ENCODE measurements around a stretch of chr14.

GRCh38 chr14:90615690-90616250 is 200.5 kb downstream of the TTC7B start:
- RRBS: no CpG with 5 or more reads among the region's 12 CpGs
CAGE:
- cytosol, long polyA plus RNA: no peak
- long polyA plus RNA: no peak
- nucleus, long polyA plus RNA: no peak

- RRBS: no CpG with 5 or more reads among the region's 13 CpGs
CAGE:
- cytosol, long polyA plus RNA: no peak
- long polyA plus RNA: no peak
- nucleus, long polyA plus RNA: no peak
Measured at GRCh38 chr14:90785264-90786013, 30.8 kb downstream of the TTC7B start.

- RRBS: 65% methylated on average over 3 of the region's 8 CpGs
CAGE:
- cytosol, long polyA plus RNA: no peak
- long polyA plus RNA: no peak
- nucleus, long polyA plus RNA: no peak
Measured at GRCh38 chr14:90795694-90796257, 20.5 kb downstream of the TTC7B start.

- RRBS: no CpG with 5 or more reads among the region's 8 CpGs
CAGE:
- cytosol, long polyA plus RNA: no peak
- long polyA plus RNA: no peak
- nucleus, long polyA plus RNA: no peak
Measured at GRCh38 chr14:90801297-90801598, 15.0 kb downstream of the TTC7B start.

- RRBS: 2% methylated on average over 16 of the region's 38 CpGs
CAGE:
- cytosol, long polyA plus RNA: no peak
- long polyA plus RNA: no peak
- nucleus, long polyA plus RNA: no peak
Measured at GRCh38 chr14:90815041-90816078, 870 bp downstream of the TTC7B start.

DNA sequence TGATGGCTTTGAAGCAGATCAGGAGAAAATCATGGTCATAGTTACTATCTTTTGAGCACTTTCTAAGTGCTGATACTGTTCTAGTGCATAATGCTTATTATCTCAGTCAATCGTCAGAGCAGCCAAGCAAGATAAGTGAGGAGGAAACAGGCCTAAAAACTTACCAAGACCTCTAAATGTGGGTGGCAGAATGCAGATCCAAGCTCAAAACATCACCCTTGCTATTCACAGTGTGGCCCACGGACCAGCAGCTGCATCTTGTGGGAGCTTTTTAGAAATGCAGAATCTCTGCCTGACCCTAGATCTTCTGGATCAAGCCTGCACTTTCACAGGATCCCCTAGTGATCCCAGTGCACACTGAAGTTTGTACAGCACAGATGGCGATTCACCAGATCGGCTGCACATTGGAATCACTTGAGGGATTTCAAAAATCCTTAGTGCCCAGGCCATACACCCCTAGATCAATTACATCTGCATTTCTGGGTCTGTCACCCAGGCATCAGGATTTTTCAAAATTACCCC is 408 bp upstream of the DGLUCY start:
- RRBS: no CpG with 5 or more reads among the region's 4 CpGs
CAGE:
- cytosol, long polyA plus RNA: no peak
- long polyA plus RNA: no peak
- nucleus, long polyA plus RNA: no peak

DNA sequence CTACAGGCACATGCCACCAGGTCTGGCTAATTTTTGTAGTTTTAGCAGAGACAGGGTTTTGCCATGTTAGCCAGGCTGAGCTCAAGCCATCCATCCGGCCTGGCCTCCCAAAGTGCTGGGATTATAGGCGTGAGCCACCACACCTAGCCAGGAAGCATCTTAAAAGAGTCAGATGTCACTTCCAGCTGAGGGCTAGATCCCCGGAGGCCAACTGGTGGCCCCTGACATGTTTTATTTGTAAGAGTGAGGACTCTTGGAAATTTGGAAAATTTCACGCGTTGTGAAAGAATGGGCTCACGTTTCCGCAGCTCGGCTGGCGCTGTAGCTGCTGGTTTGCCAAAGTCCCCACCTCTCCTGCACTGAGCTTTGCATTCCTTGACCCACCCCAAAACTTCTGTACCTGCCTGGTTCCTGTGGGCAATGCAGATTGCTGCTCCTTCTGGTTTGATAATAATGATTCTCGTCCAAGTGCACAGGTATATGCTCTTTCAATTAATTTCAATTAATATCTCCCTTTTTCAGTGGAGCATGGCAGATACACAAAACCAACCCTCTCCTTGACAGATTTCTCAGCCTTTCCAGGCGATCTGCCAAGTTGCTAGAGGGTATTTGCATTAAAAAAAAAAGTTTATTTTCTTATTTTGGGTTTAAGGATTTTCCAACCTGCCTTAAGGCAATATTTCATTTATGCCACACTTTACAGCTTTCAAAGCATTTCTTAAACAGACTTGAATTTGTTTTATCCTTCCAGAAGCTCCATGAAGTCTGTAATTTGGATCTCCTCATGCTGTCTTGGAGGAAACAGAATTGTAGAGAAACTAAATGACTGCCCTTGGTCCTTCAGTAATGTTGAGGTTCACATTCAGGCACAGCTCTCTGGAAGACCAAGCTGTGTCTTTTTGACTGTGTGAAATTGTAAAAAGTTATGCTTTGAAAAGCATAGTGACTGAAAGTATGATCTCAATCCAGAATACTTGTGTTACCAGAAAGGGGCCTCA is 2.0 kb downstream of the DGLUCY start:
- RRBS: 100% methylated on average over 1 of the region's 11 CpGs
CAGE:
- cytosol, long polyA plus RNA: no peak
- long polyA plus RNA: no peak
- nucleus, long polyA plus RNA: no peak

- RRBS: no CpG with 5 or more reads among the region's 7 CpGs
CAGE:
- cytosol, long polyA plus RNA: no peak
- long polyA plus RNA: no peak
- nucleus, long polyA plus RNA: no peak
Measured at GRCh38 chr14:91119794-91120466, 6.1 kb downstream of the DGLUCY start.

- RRBS: no CpG with 5 or more reads among the region's 14 CpGs
CAGE:
- cytosol, long polyA plus RNA: no peak
- long polyA plus RNA: no peak
- nucleus, long polyA plus RNA: no peak
Measured at GRCh38 chr14:91154721-91155320, 40.9 kb downstream of the DGLUCY start.

DNA sequence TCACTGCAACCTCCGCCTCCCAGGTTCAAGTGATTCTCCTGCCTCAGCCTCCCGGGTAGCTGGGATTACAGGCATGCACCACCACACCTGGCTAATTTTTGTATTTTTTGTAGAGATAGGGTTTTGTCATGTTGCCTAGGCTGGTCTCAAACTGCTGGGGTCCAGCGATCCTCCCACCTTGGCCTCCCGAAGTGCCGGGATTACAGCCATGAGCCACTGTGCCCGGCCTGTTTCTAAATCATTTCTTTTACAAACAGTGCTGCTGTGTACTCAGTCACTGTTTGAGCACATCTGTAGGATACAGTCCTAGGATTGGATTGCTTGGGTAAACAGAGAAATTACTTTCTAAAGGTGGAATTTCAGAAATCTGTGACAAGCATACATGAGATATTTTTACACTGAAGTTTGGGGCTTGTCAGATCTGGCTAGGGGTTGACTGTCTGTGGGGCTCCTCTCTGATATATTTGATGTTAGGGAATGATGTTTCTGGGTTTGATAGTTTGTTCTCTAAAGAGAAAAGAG is 42.4 kb downstream of the DGLUCY start:
- RRBS: no CpG with 5 or more reads among the region's 6 CpGs
CAGE:
- cytosol, long polyA plus RNA: no peak
- long polyA plus RNA: no peak
- nucleus, long polyA plus RNA: no peak

DNA sequence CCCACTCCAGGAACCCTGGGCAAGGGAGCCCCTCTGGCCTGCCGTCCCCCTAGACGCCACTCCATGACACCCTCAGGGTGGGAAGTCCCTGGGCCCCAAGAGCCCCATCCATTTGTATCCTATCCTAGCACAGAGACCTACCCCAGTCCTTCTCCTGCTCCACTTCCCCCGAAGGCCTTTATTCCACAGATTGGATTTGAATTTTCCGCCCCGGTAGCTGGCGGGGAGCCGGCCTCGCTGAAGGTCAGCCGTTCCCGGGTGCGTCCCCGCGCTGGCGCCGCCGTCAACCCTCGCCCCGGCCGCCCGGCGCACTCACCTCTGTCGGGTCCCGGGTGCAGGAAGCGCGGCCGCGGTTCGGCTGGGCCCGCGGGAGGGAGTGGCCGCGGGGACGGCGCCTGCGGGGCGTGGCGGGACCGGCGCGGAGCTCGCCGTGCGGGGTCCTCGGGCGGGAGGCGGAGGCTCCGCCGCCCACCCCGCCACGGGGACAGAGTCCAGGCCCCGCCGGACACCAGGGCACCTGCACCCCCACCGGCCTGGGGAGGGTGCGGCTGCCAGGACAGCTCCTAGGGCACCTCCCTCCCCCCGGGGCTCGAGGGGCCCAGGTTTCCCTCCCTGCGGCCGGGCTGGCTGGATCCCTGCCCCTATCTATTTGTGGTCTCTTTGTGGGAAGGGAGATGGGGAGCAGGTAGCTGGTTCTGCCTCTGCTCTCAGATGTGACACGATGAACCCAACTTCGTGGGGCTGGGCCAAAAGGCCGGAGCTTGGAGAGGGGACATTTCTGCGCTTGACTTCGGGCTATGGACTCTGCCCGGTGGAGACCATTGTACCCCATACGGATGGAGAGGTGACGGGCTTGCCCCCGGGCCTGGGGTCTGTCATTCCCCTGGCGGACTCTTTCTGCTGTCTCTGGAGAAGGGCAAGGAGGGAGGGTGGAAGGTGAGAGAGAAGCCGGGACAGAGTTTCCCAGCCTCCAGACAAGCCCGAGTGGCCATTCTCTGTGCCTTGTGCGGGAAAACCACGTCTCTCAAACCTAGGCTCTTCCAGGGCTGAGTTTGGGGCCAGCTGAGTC is 20.0 kb upstream of the GPR68 start:
- RRBS: 87% methylated on average over 45 of the region's 72 CpGs
CAGE:
- cytosol, long polyA plus RNA: no peak
- long polyA plus RNA: no peak
- nucleus, long polyA plus RNA: no peak

- RRBS: no CpG with 5 or more reads among the region's 10 CpGs
CAGE:
- cytosol, long polyA plus RNA: no peak
- long polyA plus RNA: no peak
- nucleus, long polyA plus RNA: no peak
Measured at GRCh38 chr14:91325088-91325701, 80.7 kb upstream of the GPR68 start.

- RRBS: 91% methylated on average over 8 of the region's 27 CpGs
CAGE:
- cytosol, long polyA plus RNA: no peak
- long polyA plus RNA: no peak
- nucleus, long polyA plus RNA: no peak
Measured at GRCh38 chr14:91339716-91340306, 77.8 kb downstream of the CCDC88C start.

DNA sequence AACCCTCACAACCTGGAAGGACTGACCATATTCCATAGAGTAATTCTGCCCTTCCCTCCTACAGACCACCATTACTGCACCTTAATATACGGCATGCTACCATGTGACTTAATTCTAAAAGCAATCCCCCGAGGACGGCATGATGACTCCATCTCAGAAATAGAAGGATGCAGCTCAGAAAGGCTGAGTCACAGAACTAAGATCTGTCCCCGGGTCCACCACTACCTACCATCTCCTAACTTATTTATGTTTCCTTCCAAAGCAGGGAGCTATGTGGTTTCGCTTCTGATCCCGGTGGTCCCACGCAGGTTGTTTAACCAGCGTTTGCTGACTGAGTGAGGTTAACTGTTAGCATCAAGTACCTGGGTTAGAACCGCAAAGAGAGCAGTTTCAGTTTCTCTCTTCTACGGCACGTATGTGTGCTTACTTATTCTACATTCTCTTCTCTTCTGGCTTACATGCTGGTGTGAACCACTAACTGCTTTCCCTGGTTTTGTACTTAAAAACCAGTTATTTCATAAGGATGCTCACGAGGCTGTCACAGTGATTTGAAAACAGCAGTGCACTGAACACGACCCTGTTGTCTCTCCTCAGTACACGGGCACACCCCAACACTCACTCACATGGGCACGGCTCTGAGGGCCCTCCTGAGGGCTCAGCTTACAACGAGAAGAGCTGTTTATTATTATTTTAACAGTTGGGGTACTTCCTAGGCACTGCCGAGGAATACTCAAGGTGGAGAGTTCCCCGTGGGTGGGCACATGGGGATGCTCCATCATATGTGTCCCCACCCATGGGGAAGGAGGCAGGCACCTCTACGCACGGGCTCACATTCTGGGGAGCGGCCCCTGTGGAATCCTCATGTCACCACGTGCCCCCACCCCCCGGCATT is 66.6 kb downstream of the CCDC88C start:
- RRBS: 76% methylated on average over 4 of the region's 23 CpGs
CAGE:
- cytosol, long polyA plus RNA: no peak
- long polyA plus RNA: no peak
- nucleus, long polyA plus RNA: no peak

- RRBS: 3% methylated on average over 24 of the region's 48 CpGs
CAGE:
- cytosol, long polyA plus RNA: no peak
- long polyA plus RNA: no peak
- nucleus, long polyA plus RNA: no peak
Measured at GRCh38 chr14:91418057-91418433, 425 bp upstream of the CCDC88C start.

DNA sequence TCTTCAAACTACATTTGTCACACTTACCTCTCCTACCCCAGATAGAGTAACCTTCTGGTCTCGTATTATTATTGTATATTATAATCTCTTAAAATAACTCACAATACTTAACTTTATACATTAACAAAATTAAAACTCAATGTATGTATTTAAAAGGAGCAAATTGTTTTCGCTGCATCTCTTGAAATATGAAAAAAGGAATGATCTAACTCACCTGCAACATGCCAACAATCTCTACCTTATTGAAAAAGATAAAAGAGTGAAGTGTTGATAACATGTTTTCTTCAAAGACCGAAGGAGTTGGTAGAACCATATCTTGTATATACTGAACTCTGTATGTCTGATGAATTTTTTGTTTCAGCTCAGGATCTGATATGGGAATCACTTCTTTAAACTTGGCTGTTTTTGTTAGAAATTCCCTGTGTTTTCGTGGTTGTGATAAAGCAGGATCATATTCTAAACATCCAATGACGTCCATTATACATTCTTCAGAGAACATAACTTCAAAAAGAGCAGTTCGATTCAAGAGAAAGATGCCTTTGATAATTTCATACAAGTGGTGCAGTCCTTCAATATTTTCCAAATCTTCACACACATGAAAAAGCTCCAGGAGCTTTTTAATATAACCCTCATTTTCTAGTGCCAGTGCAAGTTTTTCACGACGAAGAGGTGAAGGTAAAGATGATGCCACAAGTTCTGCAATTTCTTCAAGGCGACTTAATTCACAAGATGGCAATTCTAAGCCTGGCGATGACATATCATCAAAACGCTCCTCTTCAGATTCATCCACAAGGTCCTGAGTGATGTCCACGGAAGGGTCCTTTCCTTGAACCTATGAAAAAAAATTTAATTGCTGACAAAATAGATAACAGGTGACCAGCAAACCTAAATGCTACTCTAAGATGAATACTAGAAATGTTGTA is 28.5 kb downstream of the PPP4R3A start:
- RRBS: no CpG with 5 or more reads among the region's 12 CpGs
CAGE:
- cytosol, long polyA plus RNA: no peak
- long polyA plus RNA: no peak
- nucleus, long polyA plus RNA: no peak

DNA sequence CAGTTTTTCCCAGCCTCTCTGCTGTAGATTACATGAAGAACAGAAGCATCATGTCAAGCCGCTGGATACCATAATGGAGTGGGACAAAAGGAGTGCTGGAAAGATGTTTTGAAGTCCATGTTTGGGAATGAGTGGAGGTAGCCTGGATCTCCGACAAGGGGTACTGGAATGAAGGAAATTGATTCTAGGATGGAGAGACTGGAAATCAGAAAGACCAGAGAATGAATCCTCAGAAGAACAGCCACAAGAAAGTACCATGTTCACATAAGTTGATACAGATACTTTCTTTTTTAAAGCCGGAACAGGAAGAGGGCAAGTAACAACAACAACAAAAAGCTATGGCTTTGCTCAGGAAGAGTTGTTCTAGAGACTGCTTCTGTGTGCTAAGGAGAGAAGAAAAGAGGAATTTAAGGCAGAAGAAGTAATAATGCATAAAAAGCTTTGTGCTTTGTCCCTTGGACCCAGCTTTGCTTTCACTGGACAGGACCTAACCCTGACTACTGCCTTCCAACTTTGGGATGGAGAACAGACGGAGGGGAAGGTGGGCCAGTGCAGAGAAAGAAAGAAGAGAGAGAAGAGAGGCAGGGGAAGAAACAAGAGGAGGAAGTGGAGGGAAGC is 6.2 kb downstream of the TC2N start:
- RRBS: no CpG with 5 or more reads among the region's 4 CpGs
CAGE:
- cytosol, long polyA plus RNA: no peak
- long polyA plus RNA: no peak
- nucleus, long polyA plus RNA: no peak

- RRBS: no CpG with 5 or more reads among the region's 8 CpGs
CAGE:
- cytosol, long polyA plus RNA: no peak
- long polyA plus RNA: no peak
- nucleus, long polyA plus RNA: no peak
Measured at GRCh38 chr14:91883946-91884404, 16.6 kb upstream of the TC2N start.

- RRBS: no CpG with 5 or more reads among the region's 6 CpGs
CAGE:
- cytosol, long polyA plus RNA: no peak
- long polyA plus RNA: no peak
- nucleus, long polyA plus RNA: no peak
Measured at GRCh38 chr14:92004230-92004907, 35.5 kb downstream of the TRIP11 start.

GRCh38 chr14:92128678-92129145 is 6.9 kb downstream of the CPSF2 start:
- RRBS: no CpG with 5 or more reads among the region's 3 CpGs
CAGE:
- cytosol, long polyA plus RNA: no peak
- long polyA plus RNA: no peak
- nucleus, long polyA plus RNA: no peak